ENCODE results near the genes OSBP and MS4A13.

DNA sequence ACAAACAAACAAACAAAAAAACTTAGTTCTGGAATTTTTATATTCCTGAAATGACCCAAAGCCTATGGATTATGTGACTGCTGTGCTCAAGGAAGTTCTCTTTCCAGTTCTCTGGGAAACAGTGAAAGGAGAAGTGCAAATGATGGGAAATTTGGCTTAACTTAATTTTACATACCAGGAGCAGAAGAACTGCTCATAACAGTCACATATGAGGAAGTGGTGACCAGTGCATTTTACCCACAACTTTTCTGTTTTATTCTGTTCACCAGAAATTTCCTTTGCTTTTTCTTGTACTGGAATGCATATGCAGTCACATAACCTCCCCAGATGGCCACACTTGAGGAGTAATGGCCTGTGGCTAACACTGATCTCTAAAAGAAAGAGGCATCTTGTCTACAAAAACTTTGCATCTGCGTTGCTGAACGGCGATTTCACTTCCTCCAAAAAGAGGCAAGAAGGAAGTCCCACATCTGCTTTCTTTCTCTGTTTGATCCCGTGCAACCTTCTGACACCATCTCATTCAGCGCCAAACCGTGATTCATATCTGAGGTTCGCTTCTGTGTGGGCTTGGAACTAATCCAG, 3.9 kb upstream of the MPEG1 start:
- RRBS: no CpG with 5 or more reads among the region's 7 CpGs

- RRBS: no CpG with 5 or more reads among the region's 34 CpGs
These were observed 39.0 kb downstream of the OR4D9 start for GRCh38 chr11:59550225-59550802.

DNA sequence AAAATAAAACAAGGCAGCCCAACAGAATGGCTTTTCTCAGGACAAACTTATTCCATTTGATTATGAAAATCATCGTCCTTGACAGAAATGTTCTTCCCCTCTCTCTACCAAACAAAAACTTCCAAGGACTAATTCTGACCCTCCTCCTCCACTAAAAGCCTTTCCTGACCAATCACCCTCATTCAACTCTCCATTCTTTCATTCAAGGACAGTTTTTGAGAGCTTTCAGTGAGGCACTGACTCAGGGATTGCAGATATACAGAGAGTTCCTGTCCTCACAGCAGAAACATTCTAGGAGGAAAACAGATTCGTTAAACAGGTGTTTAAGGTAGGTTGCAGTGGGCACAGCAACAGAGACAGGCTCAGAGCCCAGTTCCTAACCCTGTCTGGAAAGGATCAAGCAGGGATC, 41.5 kb downstream of the OR4D9 start:
- RRBS: no CpG with 5 or more reads among the region's 2 CpGs

- RRBS: no CpG with 5 or more reads among the region's 9 CpGs
These were observed 42.3 kb downstream of the OSBP start for GRCh38 chr11:59573068-59573818.

- RRBS: no CpG with 5 or more reads among the region's 11 CpGs
These were observed 5.2 kb downstream of the OSBP start for GRCh38 chr11:59610254-59610872.

GRCh38 chr11:59614915-59615976, at the start of gene OSBP:
Gene OSBP, minus strand, starts transcription at chr11:59615774.
- RRBS: under 1% methylated on average over 39 of the region's 97 CpGs

DNA sequence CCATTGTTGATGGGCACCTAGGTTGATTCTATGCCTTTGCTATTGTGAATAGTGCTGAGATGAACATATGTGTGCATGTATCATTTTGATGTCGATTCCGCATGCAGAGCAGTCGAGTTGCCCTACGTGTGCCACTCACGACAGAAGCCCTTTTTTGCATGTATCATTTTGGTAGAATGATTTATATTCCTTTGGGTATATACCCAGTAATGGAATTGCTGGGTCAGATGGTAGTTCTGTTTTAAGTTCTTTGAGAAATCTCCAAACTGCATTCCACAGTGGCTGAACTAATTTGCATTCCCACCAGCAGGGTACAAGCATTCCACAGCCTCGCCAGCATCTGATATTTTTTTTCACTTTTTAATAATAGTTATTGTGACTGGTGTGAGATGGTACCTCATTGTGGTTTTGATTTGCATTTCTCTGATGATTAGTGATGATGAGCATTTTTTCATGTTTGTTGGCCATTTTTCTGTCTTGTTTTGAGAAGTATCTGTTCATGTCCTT, 11.3 kb upstream of the OSBP start:
- RRBS: no CpG with 5 or more reads among the region's 6 CpGs

DNA sequence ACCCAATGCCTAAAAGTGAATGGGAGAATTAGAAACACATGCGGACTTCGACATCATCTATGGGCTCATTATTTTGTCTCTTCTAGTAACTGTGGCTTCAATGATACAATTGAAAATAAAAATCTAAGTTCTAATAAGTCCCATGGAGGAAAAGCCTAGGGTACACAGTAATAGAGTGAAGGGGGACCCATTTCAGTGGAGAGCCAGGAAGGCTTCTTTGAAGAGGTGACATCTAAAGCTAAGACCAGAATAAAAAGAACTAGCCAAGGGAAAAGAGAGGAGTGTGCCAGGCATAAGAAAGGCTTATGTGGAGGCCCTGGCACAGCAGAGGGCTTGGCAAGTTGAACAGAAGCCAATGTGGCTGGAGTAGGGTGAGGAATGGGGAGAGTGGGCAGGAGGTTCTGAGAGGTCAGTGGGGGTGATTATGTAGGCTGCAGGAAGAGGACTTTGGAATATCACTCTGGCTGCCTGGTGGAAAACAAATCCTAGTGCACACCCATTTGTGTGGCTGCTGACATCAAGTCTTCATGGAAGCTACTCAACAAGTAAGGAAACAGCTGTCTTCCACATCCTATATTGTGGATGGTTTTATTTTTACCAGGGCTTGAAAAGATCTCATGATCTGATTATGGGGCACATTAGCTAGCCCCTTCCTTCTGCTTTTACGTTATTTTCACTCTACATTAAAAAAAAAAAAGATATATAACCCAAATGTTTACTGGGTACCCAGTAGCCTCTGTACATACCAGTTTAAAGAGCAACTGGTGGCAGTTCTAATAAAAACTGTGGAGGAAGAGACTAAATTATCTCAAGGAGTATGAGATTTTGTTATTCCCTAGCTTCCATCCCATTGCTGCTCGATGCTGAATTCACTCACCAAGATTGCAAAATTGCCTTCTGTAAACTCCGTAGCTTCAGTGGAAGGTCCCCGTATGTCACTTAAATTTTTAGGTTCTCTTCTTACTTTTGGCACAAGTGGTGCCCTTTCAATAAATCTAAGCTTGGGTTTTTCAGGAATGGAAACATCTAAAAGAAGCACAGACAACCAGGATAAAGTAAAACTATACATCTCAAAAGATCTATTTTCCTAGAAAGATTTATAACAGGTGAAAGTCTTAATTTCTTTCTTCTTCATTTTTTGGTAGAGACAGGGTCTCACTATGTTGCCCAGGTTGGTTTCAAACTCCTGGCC, 3.4 kb downstream of the MRPL16 start:
- RRBS: no CpG with 5 or more reads among the region's 6 CpGs

GRCh38 chr11:60282125-60282895, 1.8 kb downstream of the MS4A4A start:
- RRBS: no CpG with 5 or more reads among the region's 6 CpGs

GRCh38 chr11:60515104-60515683, at the start of gene MS4A13:
Gene MS4A13, plus strand, starts transcription at chr11:60515392.
- RRBS: 86% methylated on average over 12 of the region's 29 CpGs

GRCh38 chr11:60759261-60760009, 2.8 kb downstream of the MS4A15 start:
- RRBS: no CpG with 5 or more reads among the region's 21 CpGs

DNA sequence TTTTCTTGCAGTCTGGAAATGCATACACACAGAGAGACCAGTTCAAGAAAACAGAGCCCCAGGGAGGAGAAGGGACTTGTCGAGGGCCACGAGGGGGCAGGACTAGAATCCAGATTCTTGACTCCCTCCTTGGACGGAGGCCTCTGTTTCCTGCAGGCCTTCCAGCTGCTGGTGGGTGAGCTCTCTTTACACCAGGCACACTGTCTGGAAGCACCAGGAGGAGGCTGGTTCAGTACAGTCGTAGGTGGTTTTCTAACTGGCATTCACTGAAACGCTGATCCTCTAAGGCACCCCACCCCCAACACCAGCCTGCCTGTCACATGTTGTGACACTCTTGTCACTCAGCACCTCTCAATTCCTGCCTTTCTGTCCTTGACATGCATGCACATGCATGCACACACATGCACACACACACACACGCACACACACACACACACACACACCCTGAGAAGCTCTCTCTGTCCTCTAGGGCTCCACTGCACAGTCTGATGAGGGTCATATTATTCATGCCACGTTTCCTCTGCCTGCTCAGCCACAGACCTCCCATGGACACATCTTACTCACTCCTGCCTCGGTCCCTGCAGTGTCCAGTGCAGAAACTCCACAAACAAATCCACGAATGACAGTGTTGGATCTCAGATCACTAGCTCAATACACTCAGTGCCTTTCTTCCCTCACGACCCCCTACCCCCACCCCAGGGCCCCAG, 790 bp downstream of the MS4A10 start:
- RRBS: no CpG with 5 or more reads among the region's 10 CpGs

DNA sequence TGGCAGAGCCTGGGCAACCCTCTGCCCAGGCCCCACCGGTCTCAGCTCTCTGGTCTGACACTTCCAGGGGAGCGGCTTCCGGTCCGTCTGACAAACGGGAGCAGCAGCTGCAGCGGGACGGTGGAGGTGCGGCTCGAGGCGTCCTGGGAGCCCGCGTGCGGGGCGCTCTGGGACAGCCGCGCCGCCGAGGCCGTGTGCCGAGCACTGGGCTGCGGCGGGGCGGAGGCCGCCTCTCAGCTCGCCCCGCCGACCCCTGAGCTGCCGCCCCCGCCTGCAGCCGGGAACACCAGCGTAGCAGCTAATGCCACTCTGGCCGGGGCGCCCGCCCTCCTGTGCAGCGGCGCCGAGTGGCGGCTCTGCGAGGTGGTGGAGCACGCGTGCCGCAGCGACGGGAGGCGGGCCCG, 36.0 kb downstream of the CD6 start:
- RRBS: 48% methylated on average over 2 of the region's 46 CpGs

- RRBS: 72% methylated on average over 3 of the region's 9 CpGs
These were observed 31.1 kb upstream of the CD5 start for GRCh38 chr11:61071161-61071680.

- RRBS: no CpG with 5 or more reads among the region's 18 CpGs
These were observed 22.4 kb downstream of the CD5 start for GRCh38 chr11:61124560-61125298.

DNA sequence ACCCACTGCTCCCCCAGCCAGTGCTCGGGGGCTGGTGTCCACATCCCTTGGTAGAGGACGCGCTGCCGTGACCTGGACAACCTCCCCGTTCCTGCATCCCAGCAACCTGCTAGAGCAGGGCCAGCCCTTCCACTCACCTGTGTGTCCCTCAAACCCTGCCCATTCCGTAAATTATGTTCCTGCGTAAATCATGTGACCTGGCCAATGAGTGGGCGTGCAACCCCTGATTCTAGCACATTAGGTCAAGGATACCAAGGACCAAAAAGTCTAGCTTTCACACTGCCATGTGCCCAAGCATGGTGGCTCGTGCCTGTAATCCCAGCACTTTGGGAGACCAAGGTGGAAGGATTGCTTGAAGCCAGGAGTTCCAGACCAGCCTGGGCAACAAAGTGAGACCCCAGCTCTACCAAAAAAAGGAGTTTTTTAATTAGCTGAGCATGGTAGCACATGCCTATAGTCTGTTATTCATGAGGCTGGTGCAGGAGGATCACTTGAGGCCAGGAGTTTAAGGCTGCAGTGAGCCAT, 25.8 kb downstream of the CD5 start:
- RRBS: no CpG with 5 or more reads among the region's 9 CpGs

GRCh38 chr11:61130812-61131134, 28.5 kb downstream of the CD5 start:
- RRBS: no CpG with 5 or more reads among the region's 4 CpGs

- RRBS: no CpG with 5 or more reads among the region's 8 CpGs
These were observed 26.9 kb downstream of the VPS37C start for GRCh38 chr11:61134201-61134767.

DNA sequence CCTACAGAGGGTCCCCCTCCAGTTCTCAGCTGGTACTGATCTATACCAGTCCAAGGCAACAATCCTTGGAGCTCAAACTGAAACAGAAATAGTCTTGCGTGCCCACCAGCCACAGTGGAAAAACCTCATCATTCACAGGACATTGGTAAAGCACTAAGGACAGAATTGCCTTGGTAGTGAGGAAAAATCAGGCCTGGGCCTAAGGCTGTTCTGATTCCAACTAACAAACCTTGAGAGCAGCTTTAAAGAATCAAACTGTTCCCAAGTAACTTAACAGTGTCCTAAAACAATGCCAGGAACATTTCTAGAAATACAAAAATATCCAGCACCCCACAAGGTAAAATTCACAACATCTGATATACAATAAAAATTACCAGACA, 7.4 kb downstream of the VPS37C start:
- RRBS: no CpG with 5 or more reads among the region's 1 CpG

All from AG09319 (cell line).